Mesenchymal stem cell of Wharton's jelly (primary cell): Measurements from ENCODE around the genes SAPCD1, VARS1, LSM2, HSPA1A, ZBTB12, CFB, CYP21A2 and ATF6B.

DNA sequence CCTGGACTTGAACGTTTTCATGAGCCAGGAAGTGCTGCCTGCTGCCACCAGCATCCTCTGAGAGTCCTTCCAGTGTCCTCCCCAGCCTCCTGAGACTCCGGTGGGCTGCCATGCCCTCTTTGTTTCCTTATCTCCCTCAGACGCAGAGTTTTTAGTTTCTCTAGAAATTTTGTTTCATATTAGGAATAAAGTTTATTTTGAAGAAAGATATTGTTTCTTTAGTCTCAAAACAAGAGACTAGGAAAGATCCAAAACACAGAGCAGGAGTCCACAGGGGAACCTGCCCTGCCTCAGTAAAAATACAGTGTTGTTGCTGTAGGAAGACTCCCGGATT is at the start of gene SAPCD1:
Gene SAPCD1, plus strand, starts transcription at position 186 of the 334 bp plus-strand sequence.
- CAGE, long polyA plus RNA, result no peak

DNA sequence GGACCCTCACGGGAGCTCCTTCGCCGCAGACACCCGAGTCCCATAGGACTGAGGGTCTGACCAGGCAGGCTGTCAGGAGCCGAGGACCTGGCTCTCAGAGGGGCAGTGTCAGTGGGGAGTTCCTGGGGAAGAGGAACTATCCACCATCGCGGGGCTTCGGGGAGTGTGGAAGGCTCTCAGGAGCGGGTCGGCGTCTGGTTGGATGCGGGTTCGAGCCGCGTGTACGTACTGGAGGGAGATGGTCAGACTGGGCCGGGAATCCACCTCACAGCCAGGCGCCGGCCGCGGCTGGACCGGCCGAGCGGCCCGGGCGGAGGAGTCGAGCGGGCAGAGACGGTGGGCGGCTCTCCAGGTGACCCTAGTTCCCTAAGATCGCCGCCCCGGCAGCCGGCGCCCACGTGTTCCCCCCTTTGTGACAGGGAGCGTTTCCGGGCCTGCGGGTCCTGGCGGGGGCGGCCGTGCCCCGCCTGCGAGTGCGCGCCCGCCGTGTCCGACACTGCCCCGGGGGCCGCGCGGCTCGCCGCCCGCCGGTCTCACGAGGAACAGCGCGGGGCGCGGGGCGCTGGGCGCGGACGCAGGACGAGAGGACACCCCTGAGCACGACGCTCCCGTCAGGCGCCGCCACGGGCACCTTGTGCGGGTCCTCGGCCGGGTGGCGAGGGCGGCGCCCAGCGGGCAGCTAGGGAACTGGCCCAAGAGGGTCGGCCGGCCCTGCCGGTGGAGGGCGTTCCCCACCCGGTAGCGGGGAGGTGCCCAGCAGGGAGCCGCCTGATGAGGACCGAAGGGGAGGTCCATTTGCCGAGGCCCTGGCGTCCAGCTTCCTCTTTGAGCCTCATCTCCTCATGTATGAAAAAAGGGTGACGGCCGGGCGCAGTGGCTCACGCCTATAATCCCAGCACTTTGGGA is at the start of gene VARS1:
Gene VARS1, minus strand, starts transcription at position 436 of the 906 bp plus-strand sequence.
- CAGE, long polyA plus RNA, result no peak

DNA sequence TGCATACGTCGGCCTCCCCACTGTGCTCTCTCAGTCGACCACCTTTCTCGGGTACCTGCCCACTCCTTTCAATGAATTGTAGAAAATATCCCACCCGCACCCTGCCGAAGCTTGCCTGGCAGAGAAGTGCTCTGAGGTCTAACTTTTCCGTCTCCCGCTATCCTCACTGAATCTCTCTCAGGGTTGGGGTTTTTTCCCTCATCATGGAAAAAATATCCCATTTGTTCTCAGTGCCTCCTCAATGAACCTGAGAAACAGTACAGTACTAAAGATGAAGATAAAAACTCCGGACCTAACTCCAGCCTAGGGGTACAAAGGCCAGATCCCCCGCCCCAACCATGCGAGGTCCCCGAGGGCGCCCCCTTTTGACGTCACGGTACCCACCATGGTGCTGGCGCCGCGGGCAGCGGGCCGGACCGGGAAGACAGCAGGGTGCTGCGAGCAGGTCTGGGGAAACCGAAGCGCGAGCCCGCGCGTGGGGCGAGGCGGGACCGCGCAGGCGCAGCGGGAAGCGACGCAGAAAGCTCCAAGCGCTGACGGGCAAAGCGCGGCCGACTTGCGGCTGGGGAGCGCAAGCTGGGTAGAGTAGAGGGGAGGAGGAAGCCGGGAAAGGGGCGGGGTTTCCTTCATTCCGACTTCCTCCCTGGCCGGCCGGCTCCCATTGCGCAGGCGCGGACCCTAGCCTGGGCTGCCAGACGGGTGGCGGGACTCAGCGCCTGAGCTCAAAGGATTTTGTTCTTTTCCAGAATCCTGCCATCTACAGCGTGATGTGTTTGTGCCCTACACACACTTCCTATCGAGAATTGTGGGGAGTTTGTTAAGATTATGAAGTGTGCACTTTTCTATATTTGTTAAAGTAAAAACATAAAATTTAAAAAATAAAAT is at the start of gene LSM2:
Gene LSM2, minus strand, starts transcription at position 596 of the 885 bp plus-strand sequence.
- CAGE, long polyA plus RNA, result start-site peak on the minus strand centred at position 552 of the sequence, 73 bp wide, 114 and 273 reads in 2 replicates

- CAGE, long polyA plus RNA, result no peak
Measured at GRCh38 chr6:31814949-31816037, at the start of gene HSPA1A. TSS of gene HSPA1A (plus strand) at chr6:31815543.

DNA sequence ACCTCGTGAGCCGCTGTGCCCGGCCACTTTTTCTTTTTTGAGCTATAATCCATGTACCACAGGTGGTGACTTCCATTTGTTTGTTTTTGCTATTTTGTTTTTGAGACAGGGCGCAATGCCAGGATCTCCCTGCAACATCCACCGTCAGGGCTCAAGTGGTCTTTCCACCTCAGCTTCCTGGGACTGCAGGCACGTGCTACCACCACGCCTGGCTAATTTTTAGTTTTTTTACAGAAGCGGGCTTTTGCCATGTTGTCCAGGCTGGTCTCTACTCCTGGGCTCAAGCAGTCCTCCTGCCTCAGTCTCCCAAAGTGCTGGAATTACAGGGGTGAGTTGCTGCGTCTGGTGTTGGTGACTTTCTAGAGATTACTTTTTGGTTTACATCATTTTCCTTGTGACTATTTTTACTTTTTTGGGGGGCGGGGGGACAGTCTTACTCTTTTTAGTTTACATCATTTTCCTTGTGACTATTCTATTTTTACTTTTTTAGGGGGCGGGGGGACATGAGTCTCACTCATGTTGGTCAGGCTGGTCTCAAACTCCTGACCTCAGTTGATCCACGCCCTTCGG is 8.7 kb downstream of the HSPA1B start:
- CAGE, long polyA plus RNA, result no peak

- CAGE, long polyA plus RNA, result no peak
Measured at GRCh38 chr6:31861882-31862300, 730 bp downstream of the NEU1 start.

- CAGE, long polyA plus RNA, result no peak
Measured at GRCh38 chr6:31901385-31902397, at the start of gene ZBTB12. TSS of gene ZBTB12 (minus strand) at chr6:31902086.

GRCh38 chr6:31919687-31920351 is 7.7 kb upstream of the C2 start:
- CAGE, long polyA plus RNA, result no peak

- CAGE, long polyA plus RNA, result no peak
Measured at GRCh38 chr6:31945368-31946571, at the start of gene CFB. TSS of gene CFB (plus strand) at chr6:31946095.

DNA sequence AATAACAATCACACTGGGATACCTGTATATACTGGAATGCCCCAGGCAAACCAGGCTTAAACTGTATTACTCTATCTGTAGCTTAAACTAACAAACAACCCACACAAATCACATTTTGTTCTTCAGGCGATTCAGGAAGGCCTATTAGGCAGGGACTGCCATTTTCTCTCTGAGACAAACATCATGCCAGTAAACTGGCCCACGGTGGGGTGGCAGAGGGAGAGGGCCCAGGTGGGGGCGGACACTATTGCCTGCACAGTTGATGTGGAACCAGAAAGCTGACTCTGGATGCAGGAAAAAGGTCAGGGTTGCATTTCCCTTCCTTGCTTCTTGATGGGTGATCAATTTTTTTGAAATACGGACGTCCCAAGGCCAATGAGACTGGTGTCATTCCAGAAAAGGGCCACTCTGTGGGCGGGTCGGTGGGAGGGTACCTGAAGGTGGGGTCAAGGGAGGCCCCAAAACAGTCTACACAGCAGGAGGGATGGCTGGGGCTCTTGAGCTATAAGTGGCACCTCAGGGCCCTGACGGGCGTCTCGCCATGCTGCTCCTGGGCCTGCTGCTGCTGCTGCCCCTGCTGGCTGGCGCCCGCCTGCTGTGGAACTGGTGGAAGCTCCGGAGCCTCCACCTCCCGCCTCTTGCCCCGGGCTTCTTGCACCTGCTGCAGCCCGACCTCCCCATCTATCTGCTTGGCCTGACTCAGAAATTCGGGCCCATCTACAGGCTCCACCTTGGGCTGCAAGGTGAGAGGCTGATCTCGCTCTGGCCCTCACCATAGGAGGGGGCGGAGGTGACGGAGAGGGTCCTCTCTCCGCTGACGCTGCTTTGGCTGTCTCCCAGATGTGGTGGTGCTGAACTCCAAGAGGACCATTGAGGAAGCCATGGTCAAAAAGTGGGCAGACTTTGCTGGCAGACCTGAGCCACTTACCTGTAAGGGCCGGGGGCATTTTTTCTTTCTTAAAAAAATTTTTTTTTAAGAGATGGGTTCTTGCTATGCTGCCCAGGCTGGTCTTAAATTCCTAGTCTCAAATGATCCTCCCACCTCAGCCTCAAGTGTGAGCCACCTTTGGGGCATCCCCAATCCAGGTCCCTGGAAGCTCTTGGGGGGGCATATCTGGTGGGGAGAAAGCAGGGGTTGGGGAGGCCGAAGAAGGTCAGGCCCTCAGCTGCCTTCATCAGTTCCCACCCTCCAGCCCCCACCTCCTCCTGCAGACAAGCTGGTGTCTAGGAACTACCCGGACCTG is at the start of gene CYP21A2:
Gene CYP21A2, plus strand, starts transcription at position 534 of the 1,244 bp plus-strand sequence.
- CAGE, long polyA plus RNA, result no peak

- CAGE, long polyA plus RNA, result no peak
Measured at GRCh38 chr6:32045741-32046302, 7.6 kb downstream of the CYP21A2 start.

DNA sequence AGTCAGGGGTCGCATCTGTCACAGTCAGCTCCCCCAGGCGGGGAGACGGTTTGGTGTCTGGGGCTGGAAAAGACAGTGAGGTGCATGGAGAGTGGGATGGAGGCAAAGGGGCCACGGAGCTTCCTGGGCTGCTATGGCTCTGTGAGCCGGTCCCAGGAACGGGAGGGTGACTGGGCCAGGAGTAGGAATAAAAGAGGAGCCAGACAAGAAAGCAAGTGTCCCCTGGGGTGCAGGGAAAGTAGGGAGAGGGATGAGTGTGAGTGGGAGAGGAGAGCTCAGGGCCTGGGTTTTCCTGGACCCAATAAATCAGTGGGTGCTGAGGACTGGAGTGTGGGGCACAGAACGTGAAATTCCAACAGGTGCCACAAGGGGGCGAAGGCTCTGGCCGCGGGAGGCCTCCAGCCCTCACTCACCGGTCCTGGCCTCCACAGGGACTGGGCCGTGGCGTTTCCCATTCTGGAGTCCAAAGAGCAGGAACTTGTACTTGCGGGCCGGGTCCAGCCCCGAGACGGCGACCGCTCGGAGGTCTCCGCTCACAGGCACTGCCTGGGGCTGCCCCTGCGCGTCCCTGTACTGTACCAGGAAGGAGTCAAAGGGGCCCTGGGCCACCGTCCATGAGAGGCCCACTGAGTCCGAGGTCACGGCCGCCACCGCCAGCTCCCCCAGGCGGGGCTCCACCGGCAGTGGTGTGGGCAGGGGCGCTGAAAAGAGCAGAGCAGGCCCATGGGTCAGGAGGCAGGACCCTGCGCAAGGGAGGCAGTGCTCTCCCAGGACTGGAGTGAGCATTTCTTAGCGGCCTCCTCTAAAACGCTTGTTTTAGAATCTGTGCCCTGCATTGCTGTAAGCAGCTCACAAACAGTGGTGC is 10.0 kb downstream of the CYP21A2 start:
- CAGE, long polyA plus RNA, result no peak

- CAGE, long polyA plus RNA, result no peak
Measured at GRCh38 chr6:32086444-32087033, 22.6 kb downstream of the TNXB start.

DNA sequence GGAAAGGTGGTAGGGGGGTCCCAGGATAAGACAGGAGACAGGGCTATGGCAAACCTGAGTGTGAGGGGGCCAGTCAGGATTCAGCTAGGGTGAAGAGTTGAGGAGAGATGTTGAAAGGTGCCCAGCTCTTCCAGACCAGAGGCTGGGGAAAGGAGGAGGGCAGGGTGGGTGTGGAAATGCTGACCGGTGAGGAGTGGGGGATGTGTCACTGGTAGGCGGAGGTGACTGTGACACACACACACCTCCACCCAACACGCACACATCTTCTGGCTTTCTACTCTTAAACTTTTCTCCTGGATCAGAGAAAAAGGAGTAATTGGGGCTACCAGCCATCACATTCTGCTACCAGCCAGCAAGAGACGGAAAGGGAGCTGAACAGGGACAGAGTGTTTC is 2.9 kb downstream of the TNXB start:
- CAGE, long polyA plus RNA, result no peak

DNA sequence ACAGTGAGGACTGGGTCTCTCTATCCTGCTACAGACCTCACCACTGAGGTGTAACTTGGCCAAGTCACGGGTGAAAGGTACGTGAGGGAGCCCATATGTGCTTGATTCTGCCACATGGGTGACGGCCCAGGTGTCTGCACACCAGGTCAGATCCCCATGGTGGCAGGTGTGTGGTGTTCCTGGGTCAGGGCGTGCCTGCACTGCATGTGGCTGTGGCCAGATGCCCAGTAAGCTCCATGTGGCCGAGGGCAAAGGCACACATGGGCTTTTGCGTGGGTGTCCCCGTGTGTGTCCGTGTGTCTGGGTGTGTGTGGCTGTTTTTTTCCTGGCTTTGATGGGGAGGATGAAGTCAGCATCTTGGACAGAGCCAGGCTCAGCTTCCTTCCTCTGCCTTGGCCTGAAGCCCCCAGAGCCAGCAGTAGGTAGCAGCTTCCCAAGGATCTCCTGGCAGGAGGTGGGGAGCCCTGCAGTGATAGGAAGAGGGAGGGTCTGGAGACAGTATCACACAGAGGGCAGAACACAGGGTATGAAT is 1.5 kb upstream of the TNXB start:
- CAGE, long polyA plus RNA, result no peak

DNA sequence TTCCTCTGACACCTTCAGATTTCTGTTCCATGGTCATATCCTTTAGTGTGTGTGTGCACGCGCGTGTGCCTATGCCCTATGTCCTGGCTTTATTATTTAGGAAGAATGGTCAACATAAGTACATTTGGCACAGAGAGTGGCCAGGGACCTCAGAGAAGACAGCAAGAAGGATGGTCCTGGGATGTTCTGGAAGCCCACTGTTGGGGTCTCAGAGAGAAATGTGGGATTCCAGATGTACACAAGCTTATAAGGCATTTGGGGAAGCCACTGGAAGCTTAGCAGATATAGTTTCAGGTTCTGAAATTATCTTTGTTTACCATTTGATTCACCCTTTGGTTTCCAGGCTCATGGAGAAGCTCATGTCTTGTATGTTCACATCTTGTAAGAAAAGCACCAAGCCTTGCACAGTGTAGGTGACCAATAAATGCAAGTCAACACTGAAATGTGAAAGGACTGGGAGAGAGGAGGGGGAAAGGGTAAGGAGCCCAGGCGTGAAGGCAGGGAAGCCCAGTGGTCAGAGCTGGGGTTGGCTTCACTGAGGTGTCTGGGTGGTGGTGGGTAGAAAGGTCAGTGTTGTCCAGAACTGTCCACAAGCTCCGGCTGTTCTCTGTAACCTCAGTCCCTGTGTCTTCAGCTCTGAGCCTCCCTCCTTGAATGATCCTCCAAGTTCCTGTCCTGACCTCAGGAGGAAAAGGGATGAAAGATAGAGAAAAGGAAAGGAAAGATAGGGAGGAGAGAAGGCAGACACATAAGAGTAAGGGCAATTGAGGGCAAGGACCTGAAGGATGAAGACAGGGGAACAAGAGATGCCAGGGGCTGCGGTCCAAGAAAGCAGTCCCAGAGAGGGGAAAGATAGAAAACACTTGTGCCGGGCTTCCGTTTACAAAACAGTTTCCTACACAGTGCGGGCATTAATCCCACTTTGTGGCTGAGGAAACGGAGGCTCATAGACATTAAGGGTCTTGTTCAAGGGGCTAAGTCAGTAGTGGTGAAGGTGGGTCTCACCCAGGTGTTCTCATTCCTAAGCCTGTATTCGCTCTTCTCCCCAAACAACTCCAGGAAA is 2.3 kb upstream of the TNXB start:
- CAGE, long polyA plus RNA, result no peak

GRCh38 chr6:32127240-32128088 is 582 bp downstream of the ATF6B start:
- CAGE, long polyA plus RNA, result no peak

DNA sequence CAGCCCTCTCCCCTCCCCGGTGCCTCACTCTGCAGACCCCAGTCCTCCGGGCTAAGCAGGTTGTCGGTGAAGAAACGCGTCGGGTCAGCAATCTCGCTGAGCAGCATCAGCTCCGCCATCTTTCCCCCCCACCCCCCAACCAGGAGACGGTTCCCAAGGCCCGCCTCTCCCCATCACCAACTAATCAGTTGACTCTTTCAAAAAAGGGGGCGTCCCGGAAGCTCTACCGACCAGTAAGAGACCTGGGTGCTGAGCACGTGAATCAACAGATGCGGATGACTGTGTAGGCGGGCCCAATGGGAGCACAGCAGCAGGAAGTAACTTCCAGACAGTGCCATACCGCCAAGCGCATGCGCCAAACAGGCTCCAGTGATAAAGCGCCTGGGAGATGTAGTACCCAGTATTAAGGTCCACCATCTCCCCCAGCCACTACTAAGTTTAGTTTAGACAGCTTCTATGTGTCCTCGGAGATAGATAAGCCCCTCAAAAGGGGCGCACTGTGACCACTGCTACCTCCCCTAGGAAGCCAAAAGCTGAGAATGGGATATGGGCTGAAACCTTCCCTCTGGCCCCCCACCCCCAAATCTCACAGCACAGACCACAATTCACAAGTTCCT is at the start of gene ATF6B:
Gene ATF6B, minus strand, starts transcription at position 158 of the 617 bp plus-strand sequence.
- CAGE, long polyA plus RNA, result no peak

DNA sequence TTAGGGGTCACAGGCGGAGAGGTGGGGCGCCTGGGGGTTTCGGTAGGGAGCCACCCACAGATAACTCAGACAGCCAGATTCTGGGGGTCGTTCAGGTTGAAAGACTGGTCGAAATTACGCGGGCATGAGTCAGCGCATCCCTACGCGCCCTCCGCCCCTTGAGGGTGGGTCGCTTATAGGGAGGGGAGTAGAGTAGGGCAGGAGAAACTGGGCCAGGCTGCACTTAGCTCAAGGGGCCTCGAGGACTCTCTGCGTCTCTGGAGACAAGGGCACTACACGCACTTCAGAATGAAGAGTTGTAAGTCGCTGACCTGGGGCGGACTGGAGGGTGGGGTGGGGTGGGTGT is 629 bp upstream of the PPT2 start:
- CAGE, long polyA plus RNA, result no peak

- CAGE, long polyA plus RNA, result no peak
Measured at GRCh38 chr6:32162748-32163477, 1.5 kb upstream of the EGFL8 start.